Breast epithelium (tissue), 2 donors: ENCODE measurements around the genes FAAH, SLC5A9 and BEND5.

DNA sequence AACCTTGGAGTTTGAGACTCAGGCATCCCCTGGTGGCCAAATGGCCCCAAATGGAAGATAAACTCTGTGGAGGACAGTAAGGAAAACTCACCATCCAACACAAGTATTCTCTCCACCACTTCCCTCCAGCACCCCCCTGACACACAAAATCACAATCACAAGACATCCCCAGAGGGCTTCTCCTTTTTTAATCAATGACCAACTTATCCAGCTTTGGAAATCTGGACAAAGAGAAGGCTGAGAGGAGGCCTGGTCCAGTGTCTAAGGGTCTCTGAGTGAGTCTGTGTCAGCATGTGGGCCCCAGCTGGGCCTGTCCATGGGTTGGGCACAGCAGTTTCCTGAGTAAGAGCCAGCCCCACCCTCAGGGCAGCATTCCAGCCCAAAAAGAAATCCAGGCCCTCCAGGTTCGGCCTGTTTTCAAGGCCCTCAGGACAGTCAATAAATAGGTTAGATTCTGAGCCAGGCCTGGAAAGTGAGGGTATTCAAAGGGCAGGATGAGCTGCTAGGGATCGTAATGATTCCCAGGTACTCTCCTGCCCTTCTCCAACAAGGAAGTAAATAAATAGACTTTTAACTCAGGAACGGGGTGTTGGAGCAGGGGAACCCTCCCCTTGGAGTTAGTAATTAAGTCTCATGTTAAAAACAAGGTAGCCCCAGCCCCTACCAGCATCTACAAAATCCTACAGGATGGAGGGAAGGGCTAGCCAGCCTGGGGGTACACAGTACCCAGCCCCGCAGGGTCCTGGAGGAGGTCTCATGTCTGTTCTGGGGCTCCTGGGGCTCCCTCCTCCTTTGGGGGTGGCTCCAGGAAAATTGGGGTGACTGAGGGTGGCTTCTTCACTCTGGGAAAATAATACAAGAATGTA lies 9.5 kb downstream of the POMGNT1 start:
- PRO-cap = no peak
- RAMPAGE, long total RNA, 2 experiments = no peak in any of the 2 experiments

DNA sequence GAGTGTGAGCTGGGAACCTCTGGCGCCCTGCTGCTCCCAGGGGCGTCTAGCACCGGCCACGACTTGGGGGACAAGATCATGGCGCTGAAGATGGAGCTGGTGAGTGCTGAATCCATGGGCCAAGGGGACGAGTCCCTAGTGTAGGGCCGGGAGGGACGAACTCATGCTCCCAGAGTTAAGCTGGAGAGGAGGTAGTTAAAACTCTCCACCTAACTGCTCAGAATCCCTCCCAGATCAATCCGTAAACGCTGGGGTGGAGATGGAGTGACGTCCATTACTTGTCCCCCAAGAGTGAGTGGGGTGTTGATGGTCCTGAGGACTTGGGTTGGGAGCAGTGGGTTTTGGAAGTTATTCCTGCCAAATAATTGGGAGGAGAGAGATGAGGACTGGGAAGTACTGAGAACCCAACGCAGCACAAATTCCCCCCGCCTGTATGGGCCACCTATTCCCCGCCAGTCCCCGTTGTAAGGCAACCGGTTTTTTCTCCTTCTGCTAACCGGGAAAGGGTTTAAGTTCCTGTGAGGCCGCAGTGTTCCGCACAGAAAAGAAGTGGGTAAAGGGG lies 473 bp downstream of the LURAP1 start:
- PRO-cap = no peak
- RAMPAGE, long total RNA, 2 experiments = no peak in any of the 2 experiments

GRCh38 chr1:46285420-46285819 lies 18.0 kb downstream of the LRRC41 start:
- PRO-cap = no peak
- RAMPAGE, long total RNA, 2 experiments = no peak in any of the 2 experiments

- PRO-cap = no peak
- RAMPAGE, long total RNA, 2 experiments = no peak in any of the 2 experiments
These were observed at the start of gene FAAH for GRCh38 chr1:46393896-46395256. Gene FAAH, plus strand, starts transcription at chr1:46394317.

DNA sequence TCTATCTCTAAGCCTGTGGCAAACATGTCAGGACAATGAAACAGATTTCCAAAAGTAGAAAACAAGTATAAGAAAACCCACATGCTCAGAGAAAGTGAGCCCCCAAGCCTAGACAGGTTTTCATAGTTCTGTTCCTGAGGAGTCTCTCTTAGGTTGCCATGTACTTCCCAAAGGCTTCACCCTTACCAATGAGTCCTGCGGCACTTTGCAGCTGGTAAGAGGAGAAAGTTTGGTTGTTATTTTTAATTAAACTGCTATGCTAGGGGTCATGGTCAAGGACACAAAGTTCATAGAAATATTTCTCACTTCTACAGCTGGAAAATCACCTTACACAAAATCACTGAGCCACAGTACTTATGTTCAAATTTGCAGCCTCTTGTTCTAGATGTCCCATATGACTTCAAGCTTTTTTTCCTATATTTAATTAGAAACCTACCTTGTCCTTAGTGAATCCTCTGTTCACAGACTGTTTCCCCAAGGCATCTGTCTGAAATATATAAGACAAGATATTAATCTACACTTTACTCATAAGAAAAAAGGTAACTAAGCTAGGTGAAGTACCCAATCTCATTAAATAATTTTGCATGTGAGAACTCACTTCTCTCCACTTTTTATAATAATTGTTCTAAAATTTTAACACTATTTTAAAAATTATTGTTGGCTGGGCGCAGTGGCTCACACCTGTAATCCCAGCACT lies 9.8 kb downstream of the ATPAF1 start:
- PRO-cap = no peak
- RAMPAGE, long total RNA, 2 experiments = no peak in any of the 2 experiments

- PRO-cap = no peak
- RAMPAGE, long total RNA, 2 experiments = no peak in any of the 2 experiments
These were observed 2.5 kb downstream of the CYP4B1 start for GRCh38 chr1:46801269-46801840.

- PRO-cap = no peak
- RAMPAGE, long total RNA, 2 experiments = no peak in any of the 2 experiments
These were observed 12.0 kb downstream of the CYP4X1 start for GRCh38 chr1:47035479-47035927.

- PRO-cap = no peak
- RAMPAGE, long total RNA, 2 experiments = no peak in any of the 2 experiments
These were observed 1.1 kb downstream of the TAL1 start for GRCh38 chr1:47230635-47231667.

GRCh38 chr1:47241384-47241936 lies 9.4 kb upstream of the TAL1 start:
- PRO-cap = no peak
- RAMPAGE, long total RNA, 2 experiments = no peak in any of the 2 experiments

DNA sequence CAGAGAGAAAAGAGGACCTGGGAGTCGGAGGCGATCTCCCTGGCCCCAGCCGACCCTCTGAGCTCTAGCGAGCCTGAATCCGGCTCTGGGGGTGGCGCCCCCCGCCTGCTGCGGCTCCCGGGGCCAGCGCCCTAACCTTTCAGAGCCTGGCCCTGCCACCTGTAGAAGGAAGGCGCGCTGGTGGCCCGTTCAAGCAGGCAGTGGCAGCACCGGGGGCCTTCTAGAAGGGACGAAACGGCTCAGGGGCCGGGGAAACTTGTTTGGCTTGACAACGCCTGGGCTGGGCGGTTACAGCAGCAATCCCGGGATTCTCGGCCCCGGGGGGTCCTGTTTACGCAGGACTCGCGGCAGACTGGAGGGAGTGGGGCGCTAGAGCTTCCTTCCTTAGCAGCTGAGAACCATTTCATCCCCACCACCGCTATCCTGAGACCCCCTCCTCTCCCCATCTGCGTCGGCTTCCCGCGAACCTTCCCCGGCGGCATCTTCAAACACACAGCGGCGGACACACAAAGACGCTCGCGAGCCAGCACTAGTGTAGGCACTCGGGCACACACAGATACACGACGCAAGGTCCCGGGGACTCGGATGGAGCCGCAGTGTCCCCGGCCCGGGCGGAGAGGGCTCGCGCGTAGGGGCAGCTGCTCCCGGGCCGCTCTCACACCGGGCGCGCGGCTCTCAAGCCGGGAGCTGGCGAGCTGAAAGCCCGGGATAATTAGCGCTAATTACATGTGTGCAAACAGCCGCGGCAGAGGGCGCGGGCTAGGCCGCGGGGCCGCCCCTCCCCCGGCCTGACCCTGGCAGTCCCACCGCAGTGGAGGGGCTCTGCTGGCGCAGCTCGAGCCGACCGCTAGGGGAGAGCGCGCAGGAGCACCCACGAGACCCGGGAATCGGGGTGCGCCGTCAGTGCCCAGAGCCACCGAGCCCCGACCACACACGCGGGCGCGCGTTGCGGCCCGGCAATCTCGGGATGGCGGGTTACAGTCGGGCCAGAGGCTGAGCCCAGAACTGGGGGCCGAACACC lies 271.3 kb downstream of the FOXD2 start:
- PRO-cap = no peak
- RAMPAGE, long total RNA, 2 experiments = no peak in any of the 2 experiments

GRCh38 chr1:47709904-47710461 lies 272.1 kb downstream of the FOXD2 start:
- PRO-cap = no peak
- RAMPAGE, long total RNA, 2 experiments = no peak in any of the 2 experiments

DNA sequence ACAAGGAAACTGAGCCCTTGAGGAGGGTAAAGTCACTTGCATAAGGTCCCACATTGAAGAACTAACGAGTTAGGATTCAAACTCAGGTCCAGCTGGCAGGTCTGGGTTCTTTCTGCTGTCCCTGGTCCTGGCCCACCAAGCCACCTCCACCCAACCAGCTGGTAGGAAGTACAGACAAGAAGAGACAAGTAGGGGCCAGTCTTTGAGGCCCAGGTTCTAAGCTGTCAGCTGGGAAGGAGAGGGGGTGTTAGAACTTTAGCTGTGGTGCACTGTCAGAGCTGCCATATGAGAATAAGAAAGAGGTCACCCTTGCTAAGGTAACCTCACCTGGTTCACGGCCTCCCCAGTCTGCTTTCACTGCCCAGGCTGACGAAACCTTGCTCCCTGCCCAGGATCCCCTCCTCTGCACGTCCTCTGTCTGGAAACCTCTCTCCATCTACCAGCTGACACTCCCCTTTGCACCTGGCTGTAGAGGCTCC lies 188.5 kb downstream of the TRABD2B start:
- PRO-cap = no peak
- RAMPAGE, long total RNA, 2 experiments = no peak in any of the 2 experiments

- PRO-cap = no peak
- RAMPAGE, long total RNA, 2 experiments = start-site peak on the plus strand in 1 of 2 experiments, at chr1:47996057-47996435 at its widest, 24 reads per replicate
These were observed 858 bp downstream of the TRABD2B start for GRCh38 chr1:47996025-47997029.

DNA sequence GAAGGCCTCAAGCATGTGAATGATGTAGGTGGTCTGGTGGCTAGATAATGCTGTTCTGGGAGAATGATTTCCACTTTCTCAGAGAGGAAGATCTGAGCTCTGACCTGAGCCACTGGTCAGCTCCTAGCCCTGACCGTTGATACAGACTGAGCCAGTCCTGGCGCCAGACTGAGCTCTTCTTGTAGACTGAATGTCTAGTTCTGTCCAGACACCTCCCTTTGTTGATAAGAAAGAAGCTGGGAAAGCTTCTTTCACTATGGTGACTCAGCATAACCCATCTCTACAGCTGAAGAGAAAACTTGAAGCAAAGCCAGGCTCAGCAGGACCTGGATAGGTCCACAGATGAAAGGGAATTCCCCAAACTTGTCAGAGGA lies 9.8 kb upstream of the TRABD2B start:
- PRO-cap = no peak
- RAMPAGE, long total RNA, 2 experiments = no peak in any of the 2 experiments

GRCh38 chr1:48222423-48222813 lies at the start of gene SLC5A9:
Gene SLC5A9, plus strand, starts transcription at chr1:48222716.
- PRO-cap = no peak
- RAMPAGE, long total RNA, 2 experiments = no peak in any of the 2 experiments

- PRO-cap = no peak
- RAMPAGE, long total RNA, 2 experiments = no peak in any of the 2 experiments
These were observed 1.1 kb downstream of the SPATA6 start for GRCh38 chr1:48471048-48471247.

DNA sequence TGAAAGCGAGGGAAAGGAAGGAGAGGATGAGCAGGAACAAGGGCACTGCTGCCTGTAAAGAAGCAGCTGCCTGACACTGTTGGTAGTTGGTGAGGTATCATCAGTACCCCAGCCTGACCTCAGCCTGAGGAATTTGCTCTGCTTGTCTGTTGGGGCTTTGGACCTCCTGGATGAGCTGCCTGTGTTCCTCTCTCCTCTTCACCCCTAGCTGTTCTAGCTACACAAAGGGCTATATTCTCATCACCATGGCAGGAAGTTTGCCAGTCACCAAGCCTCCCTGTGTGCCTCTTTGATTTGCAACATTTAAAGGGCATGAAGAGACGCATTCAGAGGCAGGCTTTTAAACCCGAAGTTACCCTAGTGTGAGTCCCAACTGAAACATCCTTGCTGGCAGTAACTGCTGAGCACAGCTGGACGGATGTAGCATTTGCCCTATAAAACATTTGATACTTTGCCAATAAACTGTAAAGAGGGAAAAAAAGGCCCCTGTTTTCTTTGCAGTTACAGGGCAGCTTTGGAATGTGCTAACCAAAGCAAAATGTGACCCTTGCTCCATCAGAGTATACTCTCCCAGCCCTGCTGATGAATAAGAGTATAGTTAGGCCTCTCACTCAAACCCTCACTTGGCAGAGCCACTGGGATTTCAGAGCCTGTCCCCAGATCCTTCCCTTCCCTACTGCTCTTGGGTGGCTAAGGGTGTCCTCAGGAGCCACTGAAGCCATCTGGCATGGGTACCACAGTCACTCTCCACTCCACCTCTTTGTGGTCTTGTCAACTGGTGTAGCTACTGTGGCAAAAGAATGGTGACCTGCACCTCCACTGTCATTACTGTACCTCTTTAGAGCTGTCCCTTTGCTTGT lies 22.3 kb upstream of the SPATA6 start:
- PRO-cap = no peak
- RAMPAGE, long total RNA, 2 experiments = no peak in any of the 2 experiments

GRCh38 chr1:48776242-48777292 lies at the start of gene BEND5:
Gene BEND5, minus strand, starts transcription at chr1:48776891.
- PRO-cap = unidirectional peak, plus-strand start at chr1:48776474
- RAMPAGE, long total RNA, 2 experiments = start-site peak on the minus strand in 2 of 2 experiments, at chr1:48776796-48776865 at its widest, 14 to 40 reads per replicate

DNA sequence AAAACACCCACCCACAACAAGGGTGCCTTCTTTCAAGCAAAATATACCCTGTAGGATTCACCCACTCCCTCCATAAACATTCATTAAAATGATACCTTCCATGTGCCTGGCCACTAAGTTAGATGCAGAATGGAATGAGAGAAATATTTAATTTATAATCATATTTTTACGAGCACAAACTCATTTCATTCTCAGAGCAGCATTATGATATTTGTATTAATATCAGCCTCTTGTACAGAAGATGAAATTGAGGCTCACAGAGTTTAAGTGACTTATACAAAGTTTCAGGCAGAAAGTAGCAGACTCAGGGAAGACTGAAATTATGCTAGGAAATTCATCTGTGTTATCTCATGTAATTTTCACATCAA lies 2.3 kb upstream of the AGBL4 start:
- PRO-cap = no peak
- RAMPAGE, long total RNA, 2 experiments = no peak in any of the 2 experiments

GRCh38 chr1:50110576-50111436 lies 2.1 kb downstream of the ELAVL4 start:
- PRO-cap = no peak
- RAMPAGE, long total RNA, 2 experiments = no peak in any of the 2 experiments